ENCODE measurements around the genes ODR4, RO60 and CFHR1.

DNA sequence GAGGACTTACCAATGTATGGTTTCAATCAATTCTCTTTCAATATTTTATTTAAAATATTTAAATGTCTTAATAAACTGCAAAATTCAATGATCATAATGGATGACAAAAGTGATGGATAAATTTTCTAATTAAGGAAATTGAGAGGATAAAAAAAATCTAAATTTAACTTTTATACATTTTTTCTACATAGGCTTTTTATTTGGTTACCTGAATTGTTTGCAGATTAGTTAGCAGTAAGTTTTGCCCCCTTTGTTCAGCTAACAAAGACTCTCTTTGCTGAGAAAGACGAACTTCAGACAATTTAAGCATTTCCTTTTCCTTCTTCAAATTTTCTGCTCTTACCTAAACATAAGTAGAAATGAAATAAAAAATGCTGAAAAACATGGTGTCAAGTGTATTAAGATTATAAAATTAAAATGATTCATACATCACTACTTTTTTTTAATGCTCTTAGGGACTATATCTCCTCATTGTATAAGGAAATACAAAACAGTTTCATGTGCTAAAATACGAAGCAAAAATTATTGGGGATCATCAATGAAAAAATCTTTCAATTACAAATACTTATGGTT lies 23.2 kb downstream of the TPR start:
- PRO-cap, 7 experiments, result no peak in any of the 7 experiments
- RAMPAGE, long total RNA, 2 experiments, result no peak in any of the 2 experiments

DNA sequence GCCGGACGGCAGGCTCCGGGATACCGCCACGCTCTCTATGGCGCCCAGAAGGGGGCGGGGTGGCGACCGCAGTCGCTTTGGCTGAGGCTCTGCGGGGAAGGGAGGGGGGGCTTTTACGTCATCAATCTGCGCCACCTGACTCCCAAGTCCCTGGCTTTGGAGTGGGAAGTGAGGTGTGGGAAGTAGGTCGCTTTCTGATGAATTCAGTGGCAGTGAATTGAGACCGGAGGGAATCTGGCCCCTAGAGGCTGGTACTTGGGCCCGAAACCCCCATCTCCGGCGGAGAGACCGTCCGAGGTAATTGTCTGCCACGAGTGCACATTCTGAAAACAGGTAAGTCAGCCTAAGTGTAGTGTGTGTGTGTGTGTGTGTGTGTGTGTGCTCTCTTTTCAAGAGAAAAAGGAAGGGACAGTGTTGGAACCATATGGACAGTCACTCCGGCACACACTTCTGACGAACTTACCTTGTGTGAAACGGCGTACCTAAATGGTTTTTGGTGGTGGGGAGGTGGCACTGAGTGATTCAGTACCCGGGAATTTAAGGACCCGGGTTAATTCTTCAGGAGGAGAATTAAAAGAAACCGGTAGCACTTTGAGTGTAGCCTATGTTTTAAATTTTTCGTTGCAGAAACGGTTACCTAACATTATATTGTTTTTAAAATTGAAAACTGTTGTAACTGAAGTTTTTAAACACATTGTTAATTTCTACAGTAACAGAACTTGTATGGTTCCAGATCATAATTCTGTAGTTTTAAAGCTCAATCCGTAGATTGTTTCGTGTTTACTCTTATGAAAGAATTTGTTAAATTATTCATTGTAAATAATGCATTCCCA lies at the start of gene ODR4:
Gene ODR4, plus strand, starts transcription at position 197 of the 833 bp plus-strand sequence.
- PRO-cap, 7 experiments, result peak in 7 of 7 experiments; most common plus-strand start position 220 of the sequence (in 7); most common minus-strand start position 39 of the sequence (in 4)
- RAMPAGE, long total RNA, 2 experiments, result start-site peak on the plus strand in 2 of 2 experiments, centred at positions 197 to 222 of the sequence, 913 to 1,154 reads per replicate; start-site peak on the minus strand in 2 of 2 experiments, centred at positions 45 to 55 of the sequence, 79 to 170 reads per replicate

DNA sequence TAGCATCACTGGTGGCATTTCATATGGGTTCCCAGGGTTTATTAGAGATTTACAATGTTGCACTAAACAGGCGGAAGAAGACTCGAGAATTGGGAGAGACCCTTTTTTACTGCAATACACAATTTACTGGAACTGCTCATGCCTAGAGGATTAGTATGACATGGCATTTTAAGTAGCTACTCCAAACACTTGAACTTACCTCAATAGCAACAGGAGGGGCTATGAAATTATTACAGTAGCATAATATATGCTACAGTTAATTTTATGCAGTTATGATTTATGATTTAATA lies 86.7 kb upstream of the BRINP3 start:
- PRO-cap, 7 experiments, result no peak in any of the 7 experiments
- RAMPAGE, long total RNA, 2 experiments, result no peak in any of the 2 experiments

DNA sequence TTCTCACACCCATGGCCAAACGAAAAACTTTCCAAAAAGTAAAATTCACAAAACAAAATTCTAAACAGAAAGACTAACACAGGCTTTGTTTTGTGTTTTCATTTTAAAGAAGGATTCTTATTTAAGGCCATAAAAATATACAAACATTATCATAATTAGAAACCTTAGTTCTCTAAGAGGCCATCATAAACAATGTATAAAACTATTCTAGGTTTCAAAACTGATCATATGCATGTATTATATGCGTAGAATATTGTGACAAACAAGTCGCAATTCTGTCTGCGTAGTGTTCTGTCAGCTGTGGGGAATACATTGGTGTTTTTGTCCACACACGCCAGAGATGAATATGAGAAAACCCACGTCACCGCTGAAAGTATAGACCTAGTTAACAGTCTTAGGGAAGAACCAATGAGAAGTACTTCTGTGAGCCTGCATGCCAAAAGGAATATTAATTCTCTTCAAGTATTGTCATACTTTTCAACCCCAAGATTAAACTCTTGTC lies 55.5 kb upstream of the RGS1 start:
- PRO-cap, 7 experiments, result no peak in any of the 7 experiments
- RAMPAGE, long total RNA, 2 experiments, result no peak in any of the 2 experiments

- PRO-cap, 7 experiments, result no peak in any of the 7 experiments
- RAMPAGE, long total RNA, 2 experiments, result no peak in any of the 2 experiments
These were observed 45.3 kb upstream of the RGS1 start for GRCh38 chr1:192530162-192530767.

GRCh38 chr1:192810822-192811460 lies 2.1 kb downstream of the RGS2 start:
- PRO-cap, 7 experiments, result no peak in any of the 7 experiments
- RAMPAGE, long total RNA, 2 experiments, result no peak in any of the 2 experiments

DNA sequence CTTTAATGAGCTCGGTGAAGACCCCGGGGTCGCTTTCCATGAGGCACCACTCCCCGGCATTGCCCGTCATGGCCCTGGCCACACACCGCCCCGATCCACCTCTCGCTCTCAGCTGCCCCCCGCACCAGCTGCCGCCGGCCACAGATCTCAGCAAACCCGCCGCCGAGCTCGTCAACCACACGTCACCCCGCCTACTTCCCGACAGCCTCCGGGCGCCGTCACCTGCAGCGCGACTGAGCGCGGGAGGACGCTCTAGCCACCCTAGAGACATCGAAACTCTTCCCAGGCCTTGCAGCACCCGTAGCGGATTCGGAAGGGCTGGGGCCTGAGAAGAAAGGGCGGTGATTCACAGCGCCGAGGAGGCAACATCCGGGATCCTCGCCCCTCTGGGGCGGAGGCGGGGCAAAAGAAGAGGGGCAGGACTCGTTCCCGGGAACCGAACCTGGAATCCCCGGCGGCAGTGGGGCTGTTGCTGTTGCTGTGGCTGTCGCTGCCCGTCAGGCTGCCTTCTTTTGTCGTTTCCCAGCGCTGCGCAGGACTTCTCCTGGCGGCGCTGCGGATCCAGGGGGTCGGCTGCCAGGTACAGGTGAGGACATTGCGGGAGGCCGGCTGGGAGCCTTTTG lies at the start of gene RO60:
Gene RO60, plus strand, starts transcription at position 422 of the 623 bp plus-strand sequence.
- PRO-cap, 7 experiments, result peak in 7 of 7 experiments; most common plus-strand start position 405 of the sequence (in 6); most common minus-strand start position 149 of the sequence (in 5)
- RAMPAGE, long total RNA, 2 experiments, result start-site peak on the plus strand in 2 of 2 experiments, centred at positions 364 to 423 of the sequence, 1,792 to 2,563 reads per replicate; start-site peak on the minus strand in 2 of 2 experiments, centred at positions 155 to 338 of the sequence, 20 to 166 reads per replicate

GRCh38 chr1:193257104-193257961 lies 70.9 kb upstream of the B3GALT2 start:
- PRO-cap, 7 experiments, result no peak in any of the 7 experiments
- RAMPAGE, long total RNA, 2 experiments, result no peak in any of the 2 experiments

DNA sequence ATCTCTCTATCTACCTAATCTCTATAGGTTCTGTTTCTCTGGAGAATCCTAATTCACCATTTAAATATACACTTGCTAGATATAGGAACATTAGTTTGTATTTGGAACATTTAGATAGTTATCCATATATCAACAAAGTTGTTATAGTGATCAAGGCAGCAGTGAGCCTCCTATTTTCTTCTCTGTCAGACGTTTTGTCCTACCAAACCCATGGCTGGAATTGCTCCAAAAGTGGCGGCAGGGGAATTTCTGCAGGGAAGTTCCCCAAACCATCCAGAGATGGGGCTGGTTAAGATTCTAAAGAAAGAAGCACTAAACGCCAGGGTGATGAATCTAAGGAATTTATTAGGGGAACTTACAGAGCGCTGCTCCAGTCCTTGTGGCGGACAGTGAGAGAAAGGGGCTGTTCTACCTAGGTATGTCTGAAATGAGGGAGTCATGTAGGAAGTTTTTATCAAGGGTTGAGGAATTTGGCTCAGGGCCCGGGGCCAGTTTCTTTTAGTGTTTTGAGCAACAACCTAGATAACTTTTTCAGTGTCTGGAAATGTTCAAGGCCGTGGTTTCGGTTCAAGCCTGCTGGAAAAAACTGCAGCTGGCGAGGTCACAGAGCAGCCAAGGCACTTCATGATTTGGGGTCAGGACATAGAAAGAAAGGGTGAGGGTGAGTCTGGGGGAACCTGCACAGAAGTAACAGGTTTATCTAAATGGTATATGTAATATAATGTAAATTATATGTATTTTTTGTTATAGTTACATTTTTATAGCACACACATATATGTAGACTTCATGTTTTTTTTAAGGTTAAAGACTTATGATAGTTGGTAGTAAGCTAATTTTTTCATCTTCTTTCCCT lies 222.5 kb upstream of the B3GALT2 start:
- PRO-cap, 7 experiments, result peak in 3 of 7 experiments; most common minus-strand start position 424 of the sequence (in 3)
- RAMPAGE, long total RNA, 2 experiments, result no peak in any of the 2 experiments

- PRO-cap, 7 experiments, result no peak in any of the 7 experiments
- RAMPAGE, long total RNA, 2 experiments, result no peak in any of the 2 experiments
These were observed 882.9 kb upstream of the B3GALT2 start for GRCh38 chr1:194069296-194069629.

DNA sequence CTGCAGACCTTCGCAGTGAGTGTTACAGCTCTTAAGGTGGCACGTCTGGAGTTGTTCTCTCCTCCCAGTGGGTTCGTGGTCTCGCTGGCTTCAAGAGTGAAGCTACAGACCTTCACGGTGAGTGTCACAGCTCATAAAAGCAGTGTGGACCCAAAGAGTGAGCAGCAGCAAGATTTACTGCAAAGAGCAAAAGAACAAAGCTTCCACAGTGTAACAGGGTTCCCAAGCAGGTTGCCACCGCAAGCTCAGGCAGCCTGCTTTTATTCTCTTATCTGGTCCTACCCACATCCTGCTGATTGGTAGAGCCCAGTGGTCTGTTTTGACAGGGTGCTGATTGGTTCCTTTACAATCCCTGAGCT lies 886.1 kb downstream of the KCNT2 start:
- PRO-cap, 7 experiments, result no peak in any of the 7 experiments
- RAMPAGE, long total RNA, 2 experiments, result no peak in any of the 2 experiments

DNA sequence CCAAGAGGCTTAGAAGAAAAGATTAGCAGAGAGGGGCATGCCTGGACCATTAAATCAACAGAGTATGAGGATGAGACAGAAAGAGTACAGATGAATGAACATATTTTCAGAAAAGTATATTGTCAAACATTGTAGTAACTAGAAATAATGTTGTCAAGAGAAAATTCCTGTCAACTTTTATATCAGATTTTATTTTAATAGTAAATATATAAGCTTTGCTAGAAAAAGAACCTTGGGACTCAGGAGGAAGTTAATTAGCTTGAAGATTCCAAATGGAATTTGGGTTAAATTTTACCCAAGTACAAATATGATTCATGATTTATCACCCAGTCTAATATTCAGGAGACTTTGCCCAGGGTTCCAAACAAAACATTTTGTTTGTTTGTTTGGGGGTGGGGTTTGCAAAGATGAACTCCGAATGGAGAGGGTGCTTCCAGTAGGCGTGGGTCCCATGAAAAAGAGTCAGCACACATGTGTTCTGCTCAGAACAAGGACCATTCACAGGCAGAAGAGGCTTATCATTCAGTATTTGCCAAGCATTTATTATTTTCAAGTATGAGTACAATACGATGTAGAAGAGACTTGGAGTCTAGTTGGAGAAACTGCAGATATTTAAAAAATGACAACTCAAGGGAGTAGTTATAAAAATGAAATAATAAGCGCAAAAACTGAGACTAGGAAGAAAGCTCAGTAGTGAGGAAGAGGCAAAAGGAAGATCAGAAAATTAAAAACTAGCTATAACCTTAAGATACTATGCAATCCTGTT lies 23.5 kb downstream of the KCNT2 start:
- PRO-cap, 7 experiments, result no peak in any of the 7 experiments
- RAMPAGE, long total RNA, 2 experiments, result no peak in any of the 2 experiments

GRCh38 chr1:196819530-196819913 lies at the start of gene CFHR1:
CFHR1 (plus strand) TSS chr1:196819731.
- PRO-cap, 7 experiments, result no peak in any of the 7 experiments
- RAMPAGE, long total RNA, 2 experiments, result no peak in any of the 2 experiments

GRCh38 chr1:197802071-197802401 lies 26.8 kb upstream of the DENND1B start:
- PRO-cap, 7 experiments, result no peak in any of the 7 experiments
- RAMPAGE, long total RNA, 2 experiments, result no peak in any of the 2 experiments

- PRO-cap, 7 experiments, result no peak in any of the 7 experiments
- RAMPAGE, long total RNA, 2 experiments, result no peak in any of the 2 experiments
These were observed 28.9 kb downstream of the NEK7 start for GRCh38 chr1:198185715-198186168.

GRCh38 chr1:198196528-198197107 lies 39.8 kb downstream of the NEK7 start:
- PRO-cap, 7 experiments, result no peak in any of the 7 experiments
- RAMPAGE, long total RNA, 2 experiments, result no peak in any of the 2 experiments

- PRO-cap, 7 experiments, result no peak in any of the 7 experiments
- RAMPAGE, long total RNA, 2 experiments, result no peak in any of the 2 experiments
These were observed 108.4 kb downstream of the NEK7 start for GRCh38 chr1:198265015-198265701.

DNA sequence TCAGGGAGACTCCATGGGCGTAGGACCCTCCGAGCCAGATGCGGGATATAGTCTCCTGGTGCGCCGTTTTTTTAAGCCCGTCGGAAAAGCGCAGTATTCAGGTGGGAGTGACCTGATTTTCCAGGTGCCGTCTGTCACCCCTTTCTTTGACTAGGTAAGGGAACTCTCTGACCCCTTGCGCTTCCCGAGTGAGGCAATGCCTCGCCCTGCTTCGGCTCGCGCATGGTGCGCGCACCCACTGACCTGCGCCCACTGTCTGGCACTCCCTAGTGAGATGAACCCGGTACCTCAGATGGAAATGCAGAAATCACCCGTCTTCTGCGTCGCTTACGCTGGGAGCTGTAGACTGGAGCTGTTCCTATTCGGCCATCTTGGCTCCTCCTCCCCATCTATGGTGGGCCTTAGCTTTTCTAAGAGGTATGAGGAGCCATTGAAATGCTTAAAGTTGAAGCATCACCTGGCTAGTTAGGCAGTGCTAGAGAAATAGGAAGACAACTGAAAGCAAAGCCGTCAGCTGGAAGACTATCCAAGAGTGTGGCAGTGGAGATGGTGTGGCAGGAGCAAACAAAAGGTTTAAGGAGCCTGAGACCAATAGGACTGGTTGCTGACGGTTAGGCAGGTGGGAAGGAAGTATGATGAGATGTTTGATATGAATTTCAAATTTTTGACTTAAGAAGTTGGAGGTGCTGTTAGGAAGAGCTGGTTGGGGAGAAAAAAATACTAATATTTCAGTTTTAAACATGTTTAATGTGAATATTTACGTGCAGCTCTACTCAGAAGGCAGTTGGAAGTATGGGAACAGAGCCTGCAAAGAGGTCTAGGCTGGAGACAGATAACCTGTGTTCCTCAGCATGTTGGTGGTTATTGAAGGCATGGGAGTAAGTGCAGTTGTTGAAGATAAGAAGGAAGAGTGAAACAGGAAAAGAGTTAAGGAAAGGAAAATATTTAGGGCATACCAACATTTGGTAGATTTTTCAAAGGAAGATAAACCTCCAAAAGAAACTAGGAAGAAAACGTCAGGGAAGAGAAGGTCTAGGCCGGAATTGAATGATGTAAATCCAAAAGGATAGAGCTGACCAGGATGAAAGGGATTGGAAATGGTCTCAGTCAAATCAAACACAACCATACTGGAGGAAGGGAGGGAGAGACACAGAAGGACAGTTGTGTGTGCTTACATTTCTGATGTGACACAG lies 158.7 kb downstream of the NEK7 start:
- PRO-cap, 7 experiments, result no peak in any of the 7 experiments
- RAMPAGE, long total RNA, 2 experiments, result no peak in any of the 2 experiments

- PRO-cap, 7 experiments, result no peak in any of the 7 experiments
- RAMPAGE, long total RNA, 2 experiments, result no peak in any of the 2 experiments
These were observed 25.9 kb upstream of the PTPRC start for GRCh38 chr1:198612818-198613473.

DNA sequence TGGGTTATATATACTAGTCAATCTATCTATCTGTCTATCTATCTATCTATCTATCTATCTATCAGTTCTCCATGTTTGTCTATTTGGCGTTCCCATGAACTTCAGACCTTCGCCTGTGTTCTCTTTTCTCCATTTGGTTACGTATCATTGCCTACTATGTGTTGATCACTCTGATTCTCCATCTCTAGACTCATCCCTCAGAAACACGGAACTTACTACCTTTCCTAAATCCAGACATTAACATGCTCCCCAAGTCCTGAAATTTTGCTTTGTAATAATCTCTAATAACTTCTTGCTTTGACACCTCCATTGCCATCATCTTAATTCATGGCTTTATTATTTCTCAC lies 3.5 kb downstream of the PTPRC start:
- PRO-cap, 7 experiments, result no peak in any of the 7 experiments
- RAMPAGE, long total RNA, 2 experiments, result no peak in any of the 2 experiments

Measured in ovary (tissue), 7 donors.